ENCODE measurements around a stretch of chr1.

- RRBS = no CpG with 5 or more reads among the region's 4 CpGs
Observed at GRCh38 chr1:55064794-55065412, 25.6 kb downstream of the PCSK9 start.

DNA sequence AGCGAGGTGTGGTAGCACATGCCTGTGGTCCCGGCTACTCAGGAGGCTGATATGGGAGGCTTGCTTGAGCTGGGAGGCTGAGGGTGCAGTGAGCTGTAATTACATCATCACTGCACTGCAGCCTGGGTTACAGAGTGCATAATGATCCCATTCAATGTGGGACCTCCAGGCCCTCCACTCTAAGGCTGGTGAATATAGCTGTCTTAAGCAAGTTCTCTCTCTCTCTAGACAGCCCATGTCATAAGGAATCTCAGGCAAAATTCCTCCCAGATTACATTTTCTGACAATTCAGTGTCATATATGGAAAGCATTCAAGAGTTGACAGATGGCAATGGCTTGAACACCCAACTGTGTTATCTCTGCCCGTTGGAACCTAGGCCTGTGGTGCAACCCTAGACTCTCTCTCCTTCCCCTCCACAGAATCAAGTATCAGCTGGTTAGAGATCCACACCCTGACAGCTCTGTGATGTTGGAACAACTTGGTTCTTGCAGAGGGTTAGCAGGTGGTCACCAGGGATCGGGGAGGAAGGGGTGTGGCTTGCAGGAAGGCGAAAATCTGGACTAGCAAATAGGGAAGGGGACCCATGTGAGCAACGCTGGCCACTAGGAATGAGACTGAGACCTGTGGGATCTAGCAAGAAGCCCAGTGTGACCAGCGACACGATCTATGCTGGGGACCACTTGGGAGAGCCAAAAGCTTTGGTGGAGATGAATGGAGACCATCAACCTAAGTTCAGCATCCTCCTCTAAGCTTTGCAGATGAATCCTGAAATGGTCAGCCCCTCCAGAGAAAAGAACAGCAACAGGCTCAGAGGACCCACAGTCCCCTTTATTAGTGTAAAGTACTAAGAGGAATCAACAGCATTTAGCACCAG is 26.3 kb downstream of the PCSK9 start:
- RRBS = no CpG with 5 or more reads among the region's 8 CpGs

- RRBS = no CpG with 5 or more reads among the region's 3 CpGs
Observed at GRCh38 chr1:55137251-55138040, 77.7 kb downstream of the USP24 start.

GRCh38 chr1:55153909-55154730 is 61.0 kb downstream of the USP24 start:
- RRBS = no CpG with 5 or more reads among the region's 10 CpGs

DNA sequence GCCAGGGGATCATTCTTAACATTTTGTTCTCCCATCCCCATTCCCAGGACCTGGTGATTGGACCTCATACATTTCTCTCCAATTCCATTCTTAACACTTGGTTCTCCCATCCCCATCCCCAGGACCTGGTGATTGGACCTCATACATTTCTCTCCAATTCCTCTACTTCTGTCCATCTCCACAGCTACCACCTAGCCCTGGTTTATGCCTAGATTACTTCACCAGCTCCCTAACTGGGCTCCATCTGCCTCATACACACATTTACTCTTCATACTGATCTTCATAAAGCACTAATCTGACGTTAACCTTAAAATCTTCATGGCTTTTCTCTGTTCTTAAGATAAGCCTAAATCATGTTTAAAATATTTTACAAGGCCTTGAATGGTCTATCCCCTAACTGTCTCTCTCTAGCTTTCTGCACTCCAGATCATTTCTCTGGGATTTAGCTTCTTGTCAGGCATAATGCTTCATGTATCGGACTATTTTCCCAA is 35.5 kb downstream of the USP24 start:
- RRBS = no CpG with 5 or more reads among the region's 2 CpGs

DNA sequence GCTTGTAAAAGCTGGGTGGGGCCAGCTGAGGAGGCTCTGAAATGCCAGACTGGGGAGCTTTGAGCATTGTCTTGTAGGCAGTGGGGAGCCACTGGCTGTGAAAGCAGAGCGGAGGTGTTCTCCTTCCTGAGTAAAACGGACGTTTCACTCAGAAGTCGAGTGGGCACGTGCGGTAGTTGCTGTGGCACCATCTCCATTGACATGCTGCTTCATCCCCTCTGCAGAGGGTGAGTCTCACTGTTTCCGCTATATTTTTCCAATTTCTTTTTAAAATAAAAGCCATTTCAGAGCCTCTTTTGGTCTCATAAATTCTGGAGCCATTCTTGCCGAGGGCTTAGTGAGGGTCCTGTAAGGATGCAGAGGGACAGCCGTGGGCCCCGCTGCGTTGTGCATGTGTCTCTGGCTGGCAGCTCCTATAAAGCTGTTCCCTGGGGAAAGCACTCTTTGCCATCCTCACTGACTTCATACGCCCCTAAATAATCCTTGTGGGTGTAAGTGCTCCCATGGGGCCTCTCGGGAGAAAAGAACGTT is 72.8 kb upstream of the USP24 start:
- RRBS = no CpG with 5 or more reads among the region's 14 CpGs

- RRBS = no CpG with 5 or more reads among the region's 3 CpGs
Observed at GRCh38 chr1:55375402-55375639, 160.2 kb upstream of the USP24 start.

DNA sequence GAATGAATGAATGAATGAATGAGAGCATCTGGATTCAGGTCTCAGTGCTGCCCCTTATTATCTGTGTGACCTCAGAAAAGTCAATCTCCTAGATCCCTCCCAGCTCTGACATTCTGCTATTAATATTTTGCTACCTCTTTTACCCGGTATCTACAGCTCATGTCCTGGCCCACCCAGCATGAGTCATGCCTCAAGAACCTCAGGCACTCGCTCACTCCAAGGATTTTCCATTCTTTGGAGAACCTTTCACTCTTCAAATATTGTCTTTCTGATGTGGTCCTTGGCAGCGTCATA is 213.8 kb upstream of the USP24 start:
- RRBS = no CpG with 5 or more reads among the region's 3 CpGs

GRCh38 chr1:55464394-55465056 is 249.4 kb upstream of the USP24 start:
- RRBS = no CpG with 5 or more reads among the region's 4 CpGs

- RRBS = no CpG with 5 or more reads among the region's 2 CpGs
Observed at GRCh38 chr1:55584693-55585328, 369.6 kb upstream of the USP24 start.

GRCh38 chr1:55833366-55833755 is 618.2 kb upstream of the USP24 start:
- RRBS = no CpG with 5 or more reads among the region's 1 CpG

GRCh38 chr1:56190122-56190742 is 389.1 kb downstream of the PLPP3 start:
- RRBS = no CpG with 5 or more reads among the region's 8 CpGs

DNA sequence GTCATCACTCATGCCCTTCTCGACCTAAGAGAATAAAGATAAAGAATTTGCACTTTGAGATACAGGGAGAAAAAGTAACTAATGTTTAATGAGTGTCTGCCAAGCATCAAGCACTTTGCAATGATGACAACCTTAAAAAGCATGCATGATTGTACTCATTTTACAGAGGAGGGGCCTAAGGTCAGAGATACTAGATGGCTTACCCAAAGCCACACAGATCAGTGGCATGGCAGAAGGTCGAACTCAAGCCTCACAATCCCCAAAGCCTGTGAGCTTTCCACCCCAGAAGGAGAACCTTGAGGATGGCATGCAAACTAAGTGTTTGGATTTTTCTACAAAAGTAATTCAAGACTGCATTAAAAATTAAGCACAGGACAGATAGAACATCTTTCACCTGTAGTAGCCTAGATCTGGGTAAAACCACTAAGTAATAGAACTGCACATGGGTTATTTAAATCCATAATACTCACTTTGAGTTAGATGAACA is 204.6 kb downstream of the PLPP3 start:
- RRBS = no CpG with 5 or more reads among the region's 2 CpGs

DNA sequence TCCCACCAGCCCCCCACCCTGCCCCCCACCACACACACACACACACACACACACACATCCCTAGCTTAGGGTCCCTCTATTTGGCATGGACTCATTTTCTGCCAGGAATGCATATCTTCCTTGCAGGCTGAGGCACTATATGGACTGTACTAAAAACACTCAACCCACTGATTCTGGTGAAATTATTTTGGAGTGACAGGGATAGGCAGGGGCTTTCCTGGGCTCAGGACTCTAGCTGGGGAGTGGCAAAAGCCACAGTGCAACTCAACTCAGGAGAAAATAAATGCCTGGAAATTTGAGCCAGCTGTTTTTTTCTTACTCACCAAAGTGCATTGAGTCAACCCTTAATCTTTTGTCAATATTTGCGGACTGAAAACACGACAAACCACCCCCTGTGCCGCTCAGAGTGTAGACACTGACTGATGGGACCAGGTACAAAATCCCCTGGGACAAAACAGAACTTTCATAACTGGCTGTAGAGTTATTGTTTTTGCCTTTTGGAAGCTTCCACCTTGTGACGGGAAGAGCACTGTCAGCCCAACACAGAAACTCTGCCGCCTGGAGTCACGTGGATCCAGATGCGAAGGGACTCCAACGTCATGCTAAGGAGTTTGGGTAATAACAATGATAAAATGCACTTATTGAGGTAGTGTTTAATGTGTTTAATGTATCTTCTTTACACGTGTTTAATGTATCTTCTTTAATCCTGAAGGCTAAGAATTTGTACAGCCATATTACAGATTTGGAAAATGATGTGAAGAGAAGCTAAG is 164.6 kb downstream of the PLPP3 start:
- RRBS = no CpG with 5 or more reads among the region's 9 CpGs

- RRBS = 35% methylated on average over 4 of the region's 6 CpGs
Observed at GRCh38 chr1:56436870-56437242, 142.5 kb downstream of the PLPP3 start.

DNA sequence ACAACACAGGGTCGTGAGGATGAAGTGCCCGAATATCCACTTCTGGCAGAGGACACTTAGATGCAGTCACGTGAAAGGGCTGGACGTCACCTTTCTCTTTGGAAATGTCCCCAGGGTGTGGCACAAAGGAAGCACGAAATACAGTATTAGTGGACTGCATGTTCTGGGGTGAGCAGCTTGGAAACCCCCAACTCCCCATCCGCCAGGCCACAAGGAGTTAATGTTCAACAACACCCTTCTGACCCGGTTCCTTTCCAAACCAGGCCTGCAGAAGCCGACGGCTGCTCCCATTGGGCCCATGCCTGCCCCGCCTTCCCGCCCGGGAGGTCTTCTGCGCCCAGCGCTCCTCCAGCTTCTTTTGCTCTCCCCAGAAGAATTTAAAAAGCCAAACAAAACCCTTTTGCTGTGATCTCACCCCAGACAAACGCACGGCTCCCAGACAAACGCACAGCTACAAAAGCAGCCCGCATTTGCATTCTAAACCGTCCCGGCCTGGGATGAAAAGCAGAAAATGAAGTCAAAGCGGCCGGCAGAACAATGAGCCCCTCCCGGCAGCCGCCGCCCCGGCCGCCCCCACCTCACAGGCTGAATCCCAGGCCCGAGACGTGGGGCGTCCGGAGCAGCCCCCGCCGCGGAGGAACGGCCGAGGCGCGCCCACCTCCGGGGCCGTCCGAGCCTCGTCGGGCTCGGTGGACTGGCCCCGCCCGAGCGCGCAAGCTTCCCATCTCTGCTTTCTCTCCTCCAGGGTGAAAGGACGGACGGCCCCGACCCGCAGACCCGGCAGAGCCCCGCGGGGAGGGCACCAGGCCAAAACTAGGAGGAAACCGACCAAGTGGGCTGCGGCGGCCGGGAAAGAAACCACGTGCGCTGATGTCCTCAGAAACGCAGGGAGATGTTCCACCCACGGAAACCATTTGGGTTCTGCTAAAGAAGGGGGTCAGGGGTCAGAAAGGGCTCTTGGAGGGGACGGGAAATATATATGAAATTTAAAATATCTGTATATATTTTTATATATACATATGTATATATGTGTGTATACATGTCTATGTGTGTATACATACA is 101.9 kb downstream of the PLPP3 start:
- RRBS = 4% methylated on average over 27 of the region's 64 CpGs

- RRBS = no CpG with 5 or more reads among the region's 2 CpGs
Observed at GRCh38 chr1:56531284-56531684, 48.1 kb downstream of the PLPP3 start.

DNA sequence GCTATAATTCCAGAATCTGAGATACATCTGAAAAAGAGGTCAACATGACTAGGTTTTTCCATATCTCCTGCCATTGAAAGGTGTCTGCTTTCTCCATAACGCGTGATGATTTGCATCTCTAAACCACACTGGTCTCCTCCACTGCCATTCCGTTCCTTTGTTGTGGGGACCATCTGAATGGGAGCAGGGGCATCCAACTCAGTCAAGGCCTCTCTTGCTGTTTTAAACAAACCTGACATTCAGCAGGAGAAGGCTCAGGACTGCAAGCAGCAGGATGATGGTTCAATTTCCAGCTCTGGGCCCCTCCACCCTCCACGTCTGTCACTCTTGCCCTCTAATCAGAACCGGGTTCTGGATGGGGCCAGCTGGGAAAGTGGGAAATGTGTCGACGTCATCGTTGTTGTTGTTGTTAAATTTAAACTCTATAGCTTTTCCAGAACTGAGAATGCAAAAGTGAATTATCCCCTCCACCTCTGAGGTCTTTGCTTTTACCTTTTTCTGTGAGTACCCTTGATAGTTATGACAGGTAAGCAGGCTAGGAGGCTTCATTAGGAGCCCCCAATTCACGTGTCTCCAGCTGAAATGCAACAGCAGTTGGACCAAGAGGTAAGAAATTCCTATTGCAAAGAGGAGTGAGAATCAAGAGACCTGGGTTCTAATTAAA is 45.0 kb downstream of the PLPP3 start:
- RRBS = no CpG with 5 or more reads among the region's 9 CpGs

DNA sequence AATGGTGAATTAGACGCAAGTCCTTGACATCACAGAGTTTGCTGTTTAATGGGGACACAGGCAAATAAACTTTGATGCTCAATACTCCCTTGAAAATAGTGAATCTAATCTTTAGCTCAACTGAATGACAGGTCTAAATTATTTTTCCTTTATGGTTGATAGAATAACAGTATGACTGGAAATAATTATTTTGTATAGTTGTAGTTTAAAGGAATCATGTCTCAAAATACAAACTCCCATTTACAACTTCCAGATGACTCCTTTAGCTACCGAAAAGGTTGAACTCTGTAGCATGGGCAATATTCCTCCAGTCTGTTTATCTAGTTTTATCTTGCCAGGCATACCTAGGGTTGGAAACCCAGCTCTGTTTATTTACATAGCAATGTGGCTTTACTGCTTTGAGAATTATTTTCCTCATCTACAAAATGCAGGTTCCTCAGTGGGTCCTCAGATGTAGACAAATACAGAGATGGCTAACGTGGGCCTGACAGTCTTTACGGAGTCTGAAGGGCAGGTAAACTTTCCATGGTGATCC is 51.0 kb downstream of the C8A start:
- RRBS = no CpG with 5 or more reads among the region's 4 CpGs

DNA sequence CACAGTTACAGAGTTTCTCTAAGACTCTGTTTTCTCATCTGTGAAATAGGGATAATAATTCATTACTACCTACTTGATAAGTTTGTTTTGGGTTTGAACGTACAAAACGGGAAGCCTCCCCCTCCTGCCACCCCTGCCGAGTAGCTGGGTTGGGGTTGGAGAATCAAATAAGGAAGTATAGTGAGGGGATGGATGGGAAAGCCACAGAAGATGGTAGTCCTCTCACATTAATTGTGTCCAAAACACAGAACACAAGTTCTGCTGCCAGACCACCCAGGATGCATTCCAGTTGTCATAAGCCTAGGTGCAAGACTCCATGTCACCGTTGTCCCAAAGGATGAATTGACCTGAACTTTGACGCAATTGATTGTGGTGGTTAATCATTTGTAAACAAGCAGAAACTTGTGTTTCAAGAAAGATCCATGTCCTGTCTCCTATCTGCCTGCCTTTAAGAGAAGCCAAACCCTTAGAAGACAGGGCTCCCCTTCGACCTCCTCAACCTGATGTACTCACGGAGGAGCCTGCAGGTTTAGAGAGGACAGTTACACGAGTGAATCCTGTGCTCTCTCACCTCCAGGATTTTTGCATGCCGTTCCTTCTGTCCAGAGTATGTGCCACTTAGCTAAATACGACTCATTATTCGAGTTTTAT is 2.0 kb upstream of the C8B start:
- RRBS = no CpG with 5 or more reads among the region's 11 CpGs

Measured in epithelial cell of esophagus (primary cell).